ENCODE results near the genes HOGA1 and ABCC2.

- PRO-cap, 2 experiments: no peak in any of the 2 experiments
These were observed 20.2 kb downstream of the UBTD1 start for GRCh38 chr10:97518893-97519340.

DNA sequence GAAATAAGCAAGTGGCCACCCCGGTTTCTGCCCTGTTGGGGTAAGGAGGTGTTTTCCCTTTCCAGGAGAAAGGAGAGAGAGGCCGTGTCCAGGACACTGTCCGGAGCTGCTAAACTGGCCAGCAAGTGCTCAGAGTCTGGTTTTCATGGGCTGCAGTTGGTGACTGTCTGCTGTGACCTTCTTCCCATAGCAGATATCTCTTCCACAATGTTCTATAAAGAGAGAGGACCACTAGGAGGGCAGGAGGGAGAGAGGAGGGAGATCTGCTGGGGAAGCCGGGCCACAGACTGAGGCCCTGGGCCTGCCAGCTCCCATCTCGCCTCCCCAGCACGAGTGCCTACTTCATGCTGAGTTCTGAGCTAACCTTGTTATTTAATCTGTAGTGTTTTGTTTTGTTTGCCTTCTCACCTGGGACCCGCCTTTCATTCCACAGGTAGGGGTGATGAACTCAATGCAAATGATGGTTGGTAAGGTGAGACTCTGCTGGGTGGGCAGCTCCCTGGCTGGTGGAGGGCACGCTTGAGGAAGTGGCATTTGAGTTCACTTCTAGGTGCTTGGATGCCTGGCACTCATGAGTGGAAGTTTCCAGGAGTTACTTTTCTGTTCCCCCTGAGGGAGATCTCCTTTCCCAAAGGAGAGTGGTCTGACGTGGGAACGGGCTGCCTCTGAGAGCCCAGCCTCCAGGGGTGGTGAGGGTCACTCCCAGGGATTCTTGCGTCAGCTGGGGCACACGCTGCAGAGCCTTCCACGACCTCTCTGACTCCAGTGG, 22.2 kb downstream of the UBTD1 start:
- PRO-cap, 2 experiments: no peak in any of the 2 experiments

GRCh38 chr10:97583781-97584826, at the start of gene HOGA1:
TSS of gene HOGA1 (plus strand) at chr10:97584389.
- PRO-cap, 2 experiments: peak in 1 of 2 experiments; most common plus-strand start chr10:97584361 (in 1); most common minus-strand start chr10:97584113 (in 1)

- PRO-cap, 2 experiments: no peak in any of the 2 experiments
These were observed 4.4 kb downstream of the AVPI1 start for GRCh38 chr10:97682520-97683194.

DNA sequence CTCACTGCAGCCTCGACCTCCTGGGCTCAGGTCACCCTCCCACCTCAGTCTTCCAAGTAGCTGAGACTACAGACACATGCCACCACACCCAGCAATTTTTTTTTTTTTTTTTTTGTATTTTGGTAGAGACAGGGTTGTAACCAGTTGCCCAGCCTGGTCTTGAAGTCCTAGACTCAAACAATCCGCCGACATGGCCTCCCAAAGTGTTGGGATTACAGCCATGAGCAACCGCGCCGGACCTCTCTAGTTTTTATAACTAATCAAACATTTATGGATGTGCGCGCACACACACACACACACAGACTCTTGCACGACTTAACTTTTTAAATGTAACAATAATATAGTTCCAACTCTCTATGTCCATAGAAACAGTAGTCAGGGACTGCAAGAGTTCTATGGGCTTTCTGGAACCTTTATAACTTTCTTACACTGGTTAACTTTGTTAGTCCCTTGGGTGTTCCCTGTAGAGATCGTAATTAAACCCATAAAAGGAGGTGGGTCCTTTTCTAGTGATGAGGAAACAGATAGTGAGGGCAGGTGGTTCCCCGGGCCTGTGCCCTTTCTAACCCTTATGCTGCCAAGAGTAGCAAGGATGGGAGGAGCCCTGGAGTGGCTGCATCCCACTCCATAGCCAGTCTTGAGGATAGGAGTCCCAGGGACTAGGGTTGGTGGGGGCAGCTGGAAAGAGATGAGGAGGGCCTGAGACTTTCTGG, 8.4 kb downstream of the MARVELD1 start:
- PRO-cap, 2 experiments: no peak in any of the 2 experiments

- PRO-cap, 2 experiments: no peak in any of the 2 experiments
These were observed 456 bp upstream of the ZFYVE27 start for GRCh38 chr10:97736469-97736874.

DNA sequence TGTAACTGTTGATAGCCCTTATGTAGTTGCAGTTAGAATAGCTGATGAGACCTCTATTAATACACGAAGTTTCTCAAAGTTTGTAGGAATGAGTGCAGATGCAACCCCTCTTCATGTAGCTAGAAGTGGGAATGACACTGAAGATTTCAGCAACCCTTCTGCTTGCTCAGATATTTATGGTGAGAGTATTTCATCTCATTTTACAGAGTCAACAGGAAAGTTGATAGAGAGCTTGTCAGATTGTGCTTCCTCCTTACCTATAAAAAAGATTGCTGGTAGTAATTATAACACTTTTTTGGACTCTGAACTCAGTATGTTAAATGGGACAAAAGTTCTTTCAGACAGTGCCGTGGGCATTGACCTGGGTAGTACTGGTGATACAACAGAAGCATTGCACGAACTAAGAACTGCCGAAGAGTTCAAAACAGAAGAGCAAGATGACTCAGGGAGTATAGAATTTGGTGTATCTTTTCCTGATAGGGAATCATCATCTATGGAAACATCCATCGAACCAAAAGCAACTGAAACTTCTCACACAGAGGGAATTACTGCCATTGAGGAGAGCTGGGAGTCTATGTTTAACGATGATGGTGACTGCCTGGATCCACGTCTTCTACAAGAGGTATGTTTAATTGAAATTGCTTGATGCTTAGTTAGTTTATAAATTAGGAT, 58.6 kb downstream of the LOXL4 start:
- PRO-cap, 2 experiments: no peak in any of the 2 experiments

- PRO-cap, 2 experiments: no peak in any of the 2 experiments
These were observed 809 bp upstream of the LOXL4 start for GRCh38 chr10:98268867-98269138.

DNA sequence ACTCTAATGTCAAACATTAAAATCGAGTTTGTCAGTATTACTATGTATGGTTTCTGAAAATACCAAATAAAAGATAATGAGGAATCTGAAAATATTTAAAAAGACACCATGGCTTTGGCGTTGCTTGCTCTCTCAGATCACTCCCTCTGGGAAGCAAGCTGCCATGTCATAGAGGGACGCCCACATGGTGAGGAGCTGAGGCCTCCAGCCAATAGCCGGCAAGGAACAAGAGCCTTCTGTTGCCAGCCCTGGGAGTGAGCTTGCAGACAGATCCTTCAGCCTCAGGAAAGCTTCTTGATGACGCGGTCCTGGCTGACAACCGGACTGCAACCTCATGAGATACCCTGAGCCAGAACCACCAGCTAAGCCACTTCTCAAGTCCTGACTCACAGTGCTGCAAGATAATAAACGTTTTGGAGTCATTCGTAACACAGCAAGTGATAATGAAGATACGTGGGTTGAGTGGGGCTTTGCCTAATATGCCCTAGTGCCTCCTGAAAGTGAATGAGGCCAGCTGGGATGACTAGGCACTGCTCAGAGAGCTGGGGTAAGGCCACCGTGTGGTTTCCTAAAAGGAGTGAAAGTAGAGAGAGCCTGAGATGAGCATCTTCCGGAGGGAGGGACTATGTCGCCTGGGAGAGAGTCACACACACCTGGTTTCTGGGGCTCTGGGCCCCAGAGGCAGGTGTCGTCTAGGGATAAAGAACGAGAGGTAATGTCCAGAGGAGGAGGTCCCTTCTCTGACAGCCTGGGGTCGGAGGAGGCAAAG, 53.8 kb downstream of the PYROXD2 start:
- PRO-cap, 2 experiments: peak in 1 of 2 experiments; most common plus-strand start position 265 of the sequence (in 1); most common minus-strand start position 142 of the sequence (in 1)

DNA sequence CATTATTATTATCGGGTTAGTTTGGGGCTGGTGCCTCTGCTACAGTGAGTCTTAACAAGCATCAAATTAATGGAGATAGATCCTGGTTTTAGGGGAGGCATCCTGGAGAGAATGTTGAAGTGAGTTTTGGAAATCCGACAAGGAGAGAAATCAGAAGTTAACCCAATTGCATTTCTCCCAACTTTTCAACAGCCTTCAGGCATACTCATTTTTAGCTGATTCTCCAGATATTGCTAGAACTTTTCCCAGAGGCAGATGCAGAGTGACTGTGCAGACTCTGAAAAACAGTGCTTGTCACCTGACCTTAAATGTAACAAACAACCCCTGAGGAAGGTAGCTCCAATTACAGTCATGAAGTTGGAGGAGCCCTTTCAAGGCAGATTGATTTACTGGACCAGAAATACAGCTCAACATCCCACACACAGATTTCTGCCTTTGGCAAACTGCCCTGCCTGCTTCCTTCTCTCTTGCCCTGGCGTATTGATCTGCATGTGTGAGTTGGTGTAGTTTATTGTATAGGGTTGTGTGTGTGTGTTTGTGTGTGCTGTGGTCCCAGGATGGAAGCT, 38.6 kb downstream of the PYROXD2 start:
- PRO-cap, 2 experiments: no peak in any of the 2 experiments

GRCh38 chr10:98778017-98778901, 331.5 kb upstream of the HPS1 start:
- PRO-cap, 2 experiments: no peak in any of the 2 experiments

- PRO-cap, 2 experiments: no peak in any of the 2 experiments
These were observed 2.2 kb downstream of the HPSE2 start for GRCh38 chr10:99233386-99233934.

DNA sequence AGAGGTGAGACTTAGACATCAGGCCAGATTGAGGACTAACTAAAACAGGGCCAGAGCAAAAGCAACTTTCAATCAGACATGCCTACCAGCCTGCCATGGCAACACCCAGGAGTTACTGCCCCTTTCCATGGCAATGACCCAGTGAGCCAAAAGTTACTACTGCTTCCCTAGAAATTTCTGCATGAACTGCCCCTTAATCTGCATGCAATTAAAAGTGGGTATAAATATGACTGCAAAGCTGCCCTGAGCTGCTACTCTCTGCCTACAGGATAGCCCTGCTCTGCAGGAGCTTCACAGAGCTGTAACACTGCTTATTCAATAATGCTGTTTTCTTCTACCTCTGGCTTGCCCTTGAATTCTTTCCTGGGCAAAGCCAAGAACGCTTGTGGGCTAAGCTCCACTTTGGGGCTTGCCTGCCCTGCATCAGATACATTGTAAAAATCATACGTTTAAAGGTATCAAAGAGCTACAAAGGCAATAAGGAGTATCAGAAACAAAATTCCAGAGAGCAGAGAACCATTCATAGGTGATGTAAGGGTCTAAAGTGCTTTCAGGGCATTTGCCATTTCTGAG, 24.9 kb upstream of the CNNM1 start:
- PRO-cap, 2 experiments: no peak in any of the 2 experiments

DNA sequence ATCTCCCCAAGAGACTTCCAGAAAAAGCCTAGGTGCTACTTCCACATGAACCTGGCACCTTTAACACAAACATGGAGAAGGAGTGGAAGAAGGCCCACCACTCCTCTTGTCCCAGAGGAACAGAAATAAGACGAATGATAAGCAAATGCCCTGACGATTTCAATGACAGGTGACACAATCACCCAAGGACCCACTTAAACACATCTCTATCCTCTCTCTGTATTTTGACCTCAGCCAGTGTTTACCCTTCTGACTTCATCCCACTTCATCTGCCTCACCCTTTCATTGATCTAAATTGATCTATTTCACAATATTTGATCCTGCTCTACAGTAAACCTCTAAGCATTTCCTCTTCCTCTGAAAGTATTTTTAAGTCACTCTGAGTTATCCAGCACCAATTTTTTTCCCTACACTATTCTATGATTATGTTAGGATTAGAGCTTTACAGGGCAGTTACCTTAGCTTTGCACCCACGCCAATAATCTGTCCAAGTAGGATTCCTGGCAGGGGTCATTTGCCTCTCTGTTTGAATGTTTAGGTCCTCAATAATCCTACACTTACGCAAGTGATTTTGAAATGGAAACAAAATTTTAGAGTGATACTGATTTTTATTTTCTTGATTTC, 9.1 kb downstream of the GOT1 start:
- PRO-cap, 2 experiments: no peak in any of the 2 experiments

GRCh38 chr10:99450654-99451316, 20.4 kb upstream of the GOT1 start:
- PRO-cap, 2 experiments: no peak in any of the 2 experiments

GRCh38 chr10:99529877-99530415, 2.8 kb upstream of the NKX2-3 start:
- PRO-cap, 2 experiments: no peak in any of the 2 experiments

- PRO-cap, 2 experiments: no peak in any of the 2 experiments
These were observed 1.9 kb upstream of the NKX2-3 start for GRCh38 chr10:99530668-99531433.

- PRO-cap, 2 experiments: no peak in any of the 2 experiments
These were observed at the start of gene ABCC2 for GRCh38 chr10:99782385-99782856. TSS of gene ABCC2 (plus strand) at chr10:99782640.

GRCh38 chr10:99783832-99784449, 1.5 kb downstream of the ABCC2 start:
- PRO-cap, 2 experiments: no peak in any of the 2 experiments

- PRO-cap, 2 experiments: no peak in any of the 2 experiments
These were observed 100.9 kb downstream of the DNMBP start for GRCh38 chr10:99908805-99909241.